ENCODE data around the genes RTP2 and BCL6.

DNA sequence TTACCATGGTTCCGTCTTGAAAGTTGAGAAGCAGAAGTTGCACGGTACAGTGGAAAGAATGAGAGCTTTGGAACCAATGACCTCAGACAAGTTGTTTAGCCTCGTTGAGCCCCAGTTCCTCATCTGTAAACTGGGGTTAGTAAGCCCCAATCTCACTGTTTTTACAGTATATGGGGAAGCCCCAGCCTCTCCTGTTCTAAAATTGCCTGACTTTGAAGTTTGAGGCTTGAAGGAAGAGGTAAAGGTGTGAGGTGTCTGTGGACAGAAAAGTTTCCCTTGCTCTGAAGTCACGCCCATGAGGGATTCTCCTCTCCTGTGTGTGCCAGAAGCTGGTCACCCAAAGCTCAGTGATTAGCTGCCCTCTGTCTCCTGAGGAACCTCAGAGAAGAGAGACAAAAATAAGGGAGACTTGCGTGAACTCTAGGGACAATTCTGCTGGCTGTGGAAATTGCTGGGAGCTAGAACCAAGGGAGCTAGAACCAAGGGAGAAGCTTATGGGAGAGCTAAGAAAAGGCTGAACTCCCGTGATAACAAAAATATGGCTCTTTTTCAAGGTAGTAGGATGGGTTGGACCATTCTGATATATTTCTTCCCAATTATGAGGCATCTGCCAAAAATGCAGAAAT is 9.8 kb downstream of the CRYGS start:
- RRBS, result no CpG with 5 or more reads among the region's 6 CpGs

DNA sequence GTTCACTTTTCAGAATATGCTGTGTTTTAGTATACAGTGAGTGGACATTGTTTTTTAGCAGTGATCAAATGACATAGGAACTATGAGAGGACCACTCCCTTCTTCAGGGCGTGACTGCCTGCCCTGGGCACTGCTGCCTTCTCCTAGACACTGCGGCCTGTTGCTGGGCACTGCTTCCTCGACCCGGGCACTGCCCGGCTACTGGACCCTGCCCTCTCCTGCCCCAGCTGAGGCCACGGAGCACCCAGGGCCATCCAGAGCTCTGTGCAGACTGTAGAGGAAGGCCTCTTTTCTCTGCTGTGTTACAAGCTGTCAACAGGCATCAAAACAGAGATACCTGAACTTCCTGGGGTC is 13.3 kb upstream of the AHSG start:
- RRBS, result no CpG with 5 or more reads among the region's 6 CpGs

DNA sequence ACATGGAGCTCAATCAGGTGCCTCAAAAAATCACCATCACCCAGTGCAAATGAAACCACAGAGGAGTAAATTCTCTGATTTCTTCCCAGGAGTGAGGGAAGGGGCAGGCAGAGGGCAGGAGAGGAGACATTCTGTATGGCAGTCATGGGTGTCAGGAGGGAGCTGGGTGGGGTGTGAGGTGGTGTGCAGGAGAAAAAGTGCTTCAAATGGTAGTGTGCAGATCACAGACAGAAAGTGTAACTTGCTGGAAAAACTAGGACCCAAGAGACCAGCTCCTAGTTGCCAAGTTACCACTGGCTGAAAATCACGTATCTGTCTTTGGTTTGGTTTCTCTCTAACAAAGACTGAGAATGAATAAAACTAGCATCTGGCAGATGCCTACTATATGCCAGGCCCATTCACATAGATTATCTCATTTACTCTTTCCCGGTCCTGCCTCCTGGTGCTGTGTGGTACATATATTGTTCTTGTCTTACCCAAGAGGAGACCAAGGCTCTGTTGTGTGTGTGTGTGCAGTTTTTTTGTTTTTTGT is 599 bp downstream of the AHSG start:
- RRBS, result no CpG with 5 or more reads among the region's 2 CpGs

- RRBS, result no CpG with 5 or more reads among the region's 10 CpGs
These were observed 37.0 kb upstream of the ST6GAL1 start for GRCh38 chr3:186893119-186893873.

DNA sequence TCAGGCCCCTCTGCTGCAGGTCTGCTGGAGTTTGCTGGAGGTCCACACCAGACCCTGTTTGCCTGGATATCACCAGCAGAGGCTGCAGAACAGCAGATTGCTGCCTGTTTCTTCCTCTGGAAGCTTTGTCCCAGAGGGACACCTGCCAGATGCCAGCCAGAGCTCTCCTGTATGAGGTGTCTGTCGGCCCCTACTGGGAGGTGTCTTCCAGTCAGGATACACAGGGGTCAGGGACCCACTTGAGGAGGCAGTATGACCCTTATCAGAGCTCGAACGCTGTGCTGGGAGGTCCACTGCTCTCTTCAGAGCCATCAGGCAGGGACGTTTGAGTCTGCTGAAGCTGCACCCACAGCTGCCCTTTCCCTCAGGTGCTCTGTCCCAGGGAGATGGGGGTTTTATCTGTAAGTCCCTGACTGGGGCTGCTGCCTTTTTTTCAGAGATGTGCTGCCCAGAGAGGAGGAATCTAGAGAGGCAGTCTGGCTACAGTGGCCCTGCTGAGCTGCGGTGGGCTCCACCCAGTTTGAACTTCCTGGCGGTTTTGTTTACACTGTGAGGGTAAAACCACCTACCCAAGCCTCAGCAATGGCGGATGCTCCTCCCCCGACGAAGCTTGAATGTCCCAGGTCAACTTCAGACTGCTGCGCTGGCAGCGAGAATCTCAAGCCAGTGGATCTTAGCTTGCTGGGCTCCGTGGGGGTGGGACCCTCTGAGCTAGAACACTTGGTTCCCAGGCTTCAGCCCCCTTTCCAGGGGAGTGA is 21.4 kb upstream of the ST6GAL1 start:
- RRBS, result no CpG with 5 or more reads among the region's 12 CpGs

- RRBS, result no CpG with 5 or more reads among the region's 10 CpGs
These were observed 8.3 kb downstream of the ST6GAL1 start for GRCh38 chr3:186938477-186939258.

DNA sequence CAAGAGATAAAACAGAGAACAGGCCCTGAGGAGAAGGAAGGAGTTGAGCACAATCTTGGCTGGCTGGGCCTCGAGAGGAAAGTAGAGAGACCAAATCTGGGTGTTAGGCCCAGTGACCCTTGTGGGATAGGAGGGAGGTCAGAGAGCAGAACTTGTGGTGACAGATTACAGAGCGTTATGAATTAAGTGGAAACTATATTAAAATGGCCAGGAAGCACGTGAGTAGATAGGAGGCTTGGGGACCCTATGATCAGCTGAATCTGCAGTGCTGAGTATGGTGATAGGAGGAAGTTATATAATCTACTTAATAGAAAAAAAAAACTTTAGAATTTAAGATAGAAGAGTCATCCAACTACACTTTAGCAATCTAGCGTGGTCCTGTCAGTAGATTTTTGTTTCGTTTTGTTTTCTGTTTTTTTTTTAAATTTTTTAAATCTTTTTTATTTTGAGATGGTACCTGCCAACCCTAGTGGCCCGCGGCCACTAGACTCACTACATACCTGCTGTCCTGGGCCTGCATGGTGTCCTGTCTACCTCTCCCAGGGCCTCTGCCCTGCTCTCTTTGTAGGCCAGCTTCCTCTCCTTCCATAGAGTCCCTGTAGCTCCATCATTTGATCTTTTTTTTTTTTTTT is 30.1 kb downstream of the ST6GAL1 start:
- RRBS, result no CpG with 5 or more reads among the region's 7 CpGs

DNA sequence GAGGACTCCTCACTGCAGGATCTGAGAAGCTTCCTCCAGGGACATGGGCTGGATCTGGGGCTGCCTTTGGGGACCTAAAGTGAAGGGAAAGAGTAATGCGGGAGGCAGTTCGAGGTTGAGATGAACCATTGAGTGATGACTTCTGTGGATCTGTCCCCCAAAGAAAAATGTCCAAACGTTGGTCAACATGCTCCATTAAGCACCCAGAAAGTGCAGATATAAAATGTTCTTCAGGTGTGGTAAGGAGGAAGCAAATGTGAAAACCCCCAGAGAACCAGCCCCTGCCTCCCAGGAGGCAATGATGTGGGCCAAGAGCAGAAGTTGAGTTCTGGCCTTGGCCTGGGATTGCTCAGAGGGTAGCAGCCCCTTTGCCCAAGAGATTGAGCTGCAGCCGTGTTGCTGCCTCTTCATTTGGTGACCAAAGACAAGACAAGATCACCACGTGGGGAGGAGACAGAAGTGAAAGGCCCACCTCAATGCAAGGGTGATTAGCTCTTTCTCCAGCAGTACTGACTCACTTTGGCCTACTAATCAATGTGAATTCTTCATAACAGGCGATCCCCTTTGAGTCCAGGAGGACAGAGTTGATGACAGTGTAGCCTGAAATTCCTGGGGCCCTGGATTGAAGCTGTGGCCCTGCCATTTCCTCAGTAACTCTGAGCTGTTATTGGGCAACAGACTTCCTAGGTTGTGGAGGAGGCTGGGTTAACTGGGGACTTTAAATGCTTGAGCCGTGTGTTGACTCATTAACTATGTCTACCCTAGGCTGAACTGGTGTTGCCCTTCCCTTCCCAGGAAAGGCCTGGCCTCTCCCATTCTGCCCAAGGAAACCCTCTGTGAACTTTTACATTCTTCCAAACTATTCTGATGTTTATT is 86.4 kb downstream of the ST6GAL1 start:
- RRBS, result no CpG with 5 or more reads among the region's 7 CpGs

- RRBS, result no CpG with 5 or more reads among the region's 5 CpGs
These were observed 61.2 kb downstream of the RPL39L start for GRCh38 chr3:187078002-187078569.

- RRBS, result no CpG with 5 or more reads among the region's 1 CpG
These were observed 1.1 kb downstream of the MASP1 start for GRCh38 chr3:187290453-187290921.

DNA sequence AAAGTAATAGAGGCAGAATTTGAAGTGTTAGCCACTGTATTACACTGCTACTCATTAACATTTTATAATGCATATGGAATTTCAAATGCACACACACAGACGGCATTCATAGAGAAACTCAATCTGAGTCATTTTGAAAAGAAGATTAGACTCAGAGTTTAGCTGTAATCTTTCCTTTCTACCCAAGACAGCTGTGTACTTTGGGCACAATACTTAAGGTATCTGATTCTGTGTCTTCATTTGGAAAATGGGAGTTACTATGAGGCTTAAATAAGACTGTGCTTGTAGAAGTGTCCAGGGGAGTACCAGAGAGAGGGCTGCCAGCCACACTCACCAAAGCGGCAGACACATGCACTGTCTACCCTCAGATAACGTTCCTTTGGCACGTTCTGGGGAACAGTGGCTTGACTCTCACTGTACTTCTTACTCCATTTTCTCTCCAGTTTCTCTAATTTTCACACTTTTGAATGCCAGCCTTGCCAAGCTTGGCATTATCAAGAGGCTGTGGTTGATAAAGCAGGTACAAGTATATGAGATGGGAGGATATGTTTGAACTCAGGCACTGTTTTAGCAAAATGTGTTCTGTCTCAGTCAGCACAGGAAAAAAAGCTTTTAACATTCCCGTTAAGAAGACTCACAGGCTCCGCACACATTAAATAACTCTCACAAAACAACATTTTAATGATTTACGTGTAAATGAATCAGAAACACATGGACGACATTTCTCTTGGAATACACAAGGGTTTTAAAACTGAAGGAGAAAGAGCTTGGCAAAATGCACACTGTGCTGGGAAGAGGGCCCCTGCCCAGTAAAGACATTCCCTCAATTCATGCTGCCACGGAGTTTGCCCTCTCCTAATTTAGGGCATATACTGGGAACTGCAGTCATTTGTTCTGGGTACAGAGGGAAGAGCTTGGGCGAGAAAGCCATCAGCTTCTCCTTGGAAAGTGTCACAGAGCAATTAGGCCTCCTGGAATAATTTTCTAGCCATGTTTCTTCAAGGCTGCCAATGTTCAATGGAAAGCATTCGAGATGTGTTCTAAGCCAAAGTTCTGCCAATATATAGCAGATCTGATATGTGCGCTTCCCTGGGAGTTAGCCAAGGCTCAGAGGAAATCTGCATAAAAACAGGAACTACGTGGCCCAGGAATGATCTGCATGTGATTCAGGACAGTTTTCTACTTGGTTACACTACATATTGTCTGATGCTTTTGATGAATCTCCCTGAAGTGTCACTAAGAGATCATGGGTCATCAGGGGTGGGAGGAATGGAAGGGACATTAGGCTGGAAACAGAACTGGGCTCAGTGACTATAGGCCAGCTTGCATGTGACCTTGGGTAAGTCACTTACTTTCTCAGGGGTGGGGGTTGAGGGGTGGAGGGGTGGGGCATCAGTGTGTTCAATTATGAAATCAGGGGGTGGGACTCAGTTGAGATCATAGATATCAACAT is 2.0 kb upstream of the MASP1 start:
- RRBS, result no CpG with 5 or more reads among the region's 13 CpGs

DNA sequence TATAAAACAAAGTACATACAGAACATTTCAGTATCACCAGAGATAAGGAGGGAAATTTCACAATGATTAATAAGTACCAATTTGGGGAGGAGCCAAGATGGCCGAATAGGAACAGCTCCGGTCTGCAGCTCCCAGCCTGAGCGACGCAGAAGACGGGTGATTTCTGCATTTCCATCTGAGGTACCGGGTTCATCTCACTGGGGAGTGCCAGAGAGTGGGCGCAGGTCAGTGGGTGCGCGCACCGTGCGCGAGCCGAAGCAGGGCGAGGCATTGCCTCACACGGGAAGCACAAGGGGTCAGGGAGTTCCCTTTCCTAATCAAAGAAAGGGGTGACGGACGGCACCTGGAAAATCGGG is 43.8 kb downstream of the RTP4 start:
- RRBS, result no CpG with 5 or more reads among the region's 18 CpGs

GRCh38 chr3:187702274-187702735 is at the start of gene RTP2:
Gene RTP2 (minus strand): TSS chr3:187702557.
- RRBS, result no CpG with 5 or more reads among the region's 3 CpGs

- RRBS, result no CpG with 5 or more reads among the region's 2 CpGs
These were observed 11.2 kb upstream of the RTP2 start for GRCh38 chr3:187713558-187714040.

DNA sequence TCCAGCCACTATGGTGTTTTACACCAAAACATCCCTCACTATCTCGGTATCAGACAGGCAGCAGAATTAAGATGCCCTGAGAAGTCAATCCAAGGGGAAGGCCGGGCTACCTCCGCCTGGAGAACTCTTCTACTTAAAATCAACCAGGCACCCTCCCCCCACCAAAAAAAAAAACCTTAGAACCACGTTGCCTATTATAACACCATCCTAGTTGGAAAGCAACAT is 3.5 kb downstream of the BCL6 start:
- RRBS, result 0% methylated on average over 1 of the region's 4 CpGs

DNA sequence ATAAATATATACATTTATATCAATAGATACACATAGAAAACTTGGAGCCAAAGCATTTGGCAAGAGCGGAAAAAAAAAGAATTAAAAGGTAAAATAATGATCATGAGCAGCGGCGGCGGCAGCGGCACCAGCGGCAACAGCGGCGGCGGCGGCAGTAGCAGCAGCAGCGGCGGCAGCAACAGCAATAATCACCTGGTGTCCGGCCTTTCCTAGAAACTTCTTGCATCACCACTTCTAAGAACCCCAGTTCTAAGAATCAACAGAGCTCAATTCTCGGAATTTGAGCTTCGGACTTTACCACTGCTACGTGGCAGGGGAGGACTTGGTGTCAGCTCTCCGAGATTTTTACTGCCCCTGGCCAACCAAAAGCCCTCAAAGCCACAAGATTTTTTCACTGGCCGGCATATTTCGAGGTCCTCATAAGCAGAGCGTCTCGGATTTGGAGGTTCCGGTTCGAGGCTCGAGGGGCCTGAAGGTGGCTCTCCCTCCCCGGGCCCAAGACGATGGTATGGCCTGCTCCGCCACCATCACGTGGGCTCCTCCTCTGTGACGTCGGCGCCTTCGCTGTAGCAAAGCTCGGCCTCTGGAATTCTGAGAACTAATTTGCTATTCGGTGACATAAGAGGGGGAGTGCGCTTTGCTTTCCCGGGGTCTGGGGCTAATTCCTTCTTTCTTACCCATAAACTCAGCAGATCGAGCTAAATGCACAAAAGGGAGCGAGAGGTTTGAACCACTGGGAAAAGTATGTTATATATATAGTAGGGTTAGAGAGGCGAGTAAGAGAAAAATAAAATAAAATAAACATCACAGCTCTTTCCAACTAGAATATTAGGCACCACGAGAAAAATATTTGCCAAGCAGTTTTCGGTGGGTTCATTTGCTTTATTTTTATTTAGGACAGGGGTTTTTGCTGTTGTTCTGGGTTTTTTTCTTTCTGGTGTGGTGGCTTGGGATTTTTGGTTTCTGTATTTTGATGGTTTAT is at the start of gene BCL6:
BCL6 (minus strand) TSS at position 251 of the 982 bp plus-strand sequence.
- RRBS, result 2% methylated on average over 6 of the region's 41 CpGs

GRCh38 chr3:187746313-187747590 is 1.5 kb upstream of the BCL6 start:
- RRBS, result no CpG with 5 or more reads among the region's 14 CpGs

DNA sequence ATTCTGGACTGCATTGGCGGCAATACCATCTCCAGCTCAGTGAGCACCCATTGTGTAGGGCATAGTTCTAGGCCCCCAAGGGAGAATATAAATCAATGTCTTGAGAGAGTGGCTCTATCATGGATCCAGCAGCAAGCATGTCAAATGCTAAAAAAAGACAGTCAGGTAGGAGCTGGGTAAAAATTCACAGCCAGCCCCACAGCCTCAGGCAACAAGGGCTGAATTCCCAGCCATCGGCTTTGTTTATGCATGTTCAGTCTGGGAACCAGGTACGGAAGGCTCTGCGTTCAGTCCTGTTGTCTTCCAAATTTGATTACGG is 18.9 kb upstream of the BCL6 start:
- RRBS, result no CpG with 5 or more reads among the region's 5 CpGs

DNA sequence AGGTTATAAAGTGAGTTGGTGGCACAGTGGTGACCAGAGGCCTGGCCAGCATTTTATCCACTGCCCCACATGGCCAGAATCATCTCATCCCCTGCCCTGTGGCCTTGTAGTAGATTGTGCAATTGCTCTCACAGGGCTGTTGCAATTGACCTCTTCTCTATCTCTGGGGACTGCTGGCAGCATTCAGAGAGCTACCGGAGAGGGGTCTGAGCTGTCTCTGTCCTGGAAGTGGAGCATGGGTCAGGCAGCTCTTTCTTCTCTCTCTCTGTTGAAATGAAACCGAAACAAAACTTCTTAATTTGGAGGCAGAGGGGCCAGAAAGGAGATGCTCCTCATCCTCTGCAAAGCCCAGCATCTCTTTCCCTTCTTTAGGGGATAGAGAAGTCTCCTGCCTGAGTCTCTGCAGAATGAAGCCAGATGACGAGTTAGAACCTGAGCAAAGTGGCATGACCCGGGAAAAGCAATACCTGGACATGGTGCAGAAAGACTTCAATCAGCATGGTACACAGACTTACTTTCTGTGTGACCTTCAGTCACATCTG is 144.4 kb upstream of the BCL6 start:
- RRBS, result no CpG with 5 or more reads among the region's 4 CpGs

DNA sequence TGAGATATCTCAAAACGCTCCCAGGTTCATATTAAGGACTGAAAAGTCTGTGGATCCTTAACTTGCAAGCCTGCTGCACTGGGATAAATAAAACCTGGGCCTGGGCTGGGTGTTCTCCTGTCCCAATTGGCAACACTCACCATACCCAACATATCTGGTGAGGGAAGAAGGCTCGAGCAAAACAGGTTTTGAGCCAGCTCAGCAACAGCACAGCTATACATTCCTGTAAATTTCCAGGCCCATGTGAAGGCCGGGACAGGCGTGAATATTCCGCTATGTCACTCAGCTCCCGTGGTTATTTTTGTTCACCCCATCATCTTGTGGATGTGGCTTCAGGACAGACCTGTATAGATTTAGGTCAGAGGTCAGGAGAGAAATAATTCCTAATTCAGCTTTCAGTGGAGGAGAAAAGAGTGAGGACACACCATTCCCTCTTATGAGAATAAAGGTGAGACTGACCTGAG is 169.0 kb upstream of the BCL6 start:
- RRBS, result no CpG with 5 or more reads among the region's 6 CpGs

All from hTERT-HM (cell line).